Measurements from ENCODE around the genes KPNA2 and ABCA8.

DNA sequence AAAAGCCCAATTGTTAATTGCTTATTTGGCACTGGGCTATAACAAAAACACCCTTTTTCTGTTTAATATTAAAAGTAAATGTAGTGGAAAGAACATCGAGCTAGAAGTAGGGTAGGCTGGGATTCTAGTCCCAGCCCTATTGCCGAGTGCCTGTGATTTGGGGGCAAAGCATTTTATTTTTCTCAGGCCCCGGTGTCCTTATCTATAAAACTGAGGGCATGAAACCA is 60.4 kb upstream of the NOL11 start:
- PRO-cap: no peak

- PRO-cap: no peak
Measured at GRCh38 chr17:67853828-67854784, 28.8 kb downstream of the BPTF start.

DNA sequence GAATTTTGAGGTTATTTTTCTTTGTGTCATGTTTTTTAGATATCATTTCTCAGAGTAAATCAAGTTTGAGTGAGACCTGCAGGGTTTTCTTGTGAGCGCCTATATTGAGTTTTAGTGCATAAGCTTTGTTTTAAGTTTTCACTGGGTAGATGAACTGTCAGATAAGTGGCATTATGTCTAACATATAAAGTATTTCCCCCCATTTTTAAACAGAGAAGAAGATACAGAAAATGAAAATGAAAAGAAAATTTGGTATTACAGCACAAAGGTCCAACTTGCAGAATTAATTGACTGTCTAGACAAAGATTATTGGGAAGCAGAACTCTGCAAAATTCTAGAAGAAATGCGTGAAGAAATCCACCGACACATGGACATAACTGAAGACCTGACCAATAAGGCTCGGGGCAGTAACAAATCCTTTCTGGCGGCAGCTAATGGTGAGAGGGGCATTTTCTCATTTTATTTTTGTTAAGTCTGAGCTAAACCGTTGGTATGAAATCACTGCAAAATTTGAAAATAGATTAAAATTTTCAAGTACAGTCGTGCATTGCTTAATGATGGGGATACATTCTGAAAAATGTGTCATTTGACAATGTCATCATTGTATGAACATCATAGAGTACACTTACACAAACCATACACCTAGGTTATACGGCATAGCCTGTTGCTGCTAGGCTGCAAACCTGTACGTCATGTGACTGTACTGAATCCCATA is 41.1 kb downstream of the BPTF start:
- PRO-cap: no peak

DNA sequence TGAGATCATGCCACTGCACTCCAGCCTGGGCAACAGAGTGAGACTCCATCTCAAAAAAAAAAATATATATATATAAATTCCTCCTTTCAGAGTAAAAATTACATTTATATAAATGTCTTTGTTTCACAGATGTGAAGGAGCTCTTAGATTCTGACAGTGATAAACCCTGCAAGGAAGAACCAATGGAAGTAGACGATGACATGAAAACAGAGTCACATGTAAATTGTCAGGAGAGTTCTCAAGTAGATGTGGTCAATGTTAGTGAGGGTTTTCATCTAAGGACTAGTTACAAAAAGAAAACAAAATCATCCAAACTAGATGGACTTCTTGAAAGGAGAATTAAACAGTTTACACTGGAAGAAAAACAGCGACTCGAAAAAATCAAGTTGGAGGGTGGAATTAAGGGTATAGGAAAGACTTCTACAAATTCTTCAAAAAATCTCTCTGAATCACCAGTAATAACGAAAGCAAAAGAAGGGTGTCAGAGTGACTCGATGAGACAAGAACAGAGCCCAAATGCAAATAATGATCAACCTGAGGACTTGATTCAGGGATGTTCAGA is 85.4 kb downstream of the C17orf58 start:
- PRO-cap: no peak

DNA sequence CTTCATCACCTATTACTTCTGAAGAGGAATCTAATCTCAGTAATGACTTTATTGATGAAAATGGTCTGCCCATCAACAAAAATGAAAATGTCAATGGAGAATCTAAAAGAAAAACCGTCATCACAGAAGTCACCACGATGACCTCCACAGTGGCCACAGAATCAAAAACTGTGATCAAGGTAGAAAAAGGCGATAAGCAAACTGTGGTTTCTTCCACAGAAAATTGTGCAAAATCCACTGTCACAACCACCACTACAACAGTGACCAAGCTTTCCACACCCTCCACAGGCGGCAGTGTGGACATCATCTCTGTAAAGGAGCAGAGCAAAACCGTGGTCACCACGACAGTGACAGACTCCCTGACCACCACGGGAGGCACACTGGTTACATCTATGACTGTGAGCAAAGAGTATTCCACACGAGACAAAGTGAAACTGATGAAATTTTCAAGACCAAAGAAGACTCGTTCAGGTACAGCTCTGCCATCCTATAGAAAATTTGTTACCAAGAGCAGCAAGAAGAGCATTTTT is 83.7 kb downstream of the C17orf58 start:
- PRO-cap: no peak

- PRO-cap: unidirectional peak, plus-strand start at chr17:68035708; unidirectional peak, minus-strand start at chr17:68036255
Measured at GRCh38 chr17:68035627-68036722, at the start of gene KPNA2. TSS of gene KPNA2 (plus strand) at chr17:68035735.

DNA sequence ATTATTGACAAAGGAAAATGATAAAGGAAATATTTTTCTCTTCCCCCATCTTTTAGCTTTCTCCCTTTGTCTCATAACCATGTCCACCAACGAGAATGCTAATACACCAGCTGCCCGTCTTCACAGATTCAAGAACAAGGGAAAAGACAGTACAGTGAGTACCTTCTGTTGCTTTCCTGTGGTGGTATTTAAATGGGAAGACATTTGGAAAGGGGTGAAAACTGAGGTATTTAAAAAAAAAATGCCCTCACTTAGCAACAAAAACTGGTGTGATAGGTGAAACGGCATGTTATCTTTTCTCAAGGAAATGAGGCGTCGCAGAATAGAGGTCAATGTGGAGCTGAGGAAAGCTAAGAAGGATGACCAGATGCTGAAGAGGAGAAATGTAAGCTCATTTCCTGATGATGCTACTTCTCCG is 1.5 kb downstream of the KPNA2 start:
- PRO-cap: no peak

- PRO-cap: unidirectional peak, minus-strand start at chr17:68102526
Measured at GRCh38 chr17:68102304-68102922, 66.9 kb downstream of the KPNA2 start.

DNA sequence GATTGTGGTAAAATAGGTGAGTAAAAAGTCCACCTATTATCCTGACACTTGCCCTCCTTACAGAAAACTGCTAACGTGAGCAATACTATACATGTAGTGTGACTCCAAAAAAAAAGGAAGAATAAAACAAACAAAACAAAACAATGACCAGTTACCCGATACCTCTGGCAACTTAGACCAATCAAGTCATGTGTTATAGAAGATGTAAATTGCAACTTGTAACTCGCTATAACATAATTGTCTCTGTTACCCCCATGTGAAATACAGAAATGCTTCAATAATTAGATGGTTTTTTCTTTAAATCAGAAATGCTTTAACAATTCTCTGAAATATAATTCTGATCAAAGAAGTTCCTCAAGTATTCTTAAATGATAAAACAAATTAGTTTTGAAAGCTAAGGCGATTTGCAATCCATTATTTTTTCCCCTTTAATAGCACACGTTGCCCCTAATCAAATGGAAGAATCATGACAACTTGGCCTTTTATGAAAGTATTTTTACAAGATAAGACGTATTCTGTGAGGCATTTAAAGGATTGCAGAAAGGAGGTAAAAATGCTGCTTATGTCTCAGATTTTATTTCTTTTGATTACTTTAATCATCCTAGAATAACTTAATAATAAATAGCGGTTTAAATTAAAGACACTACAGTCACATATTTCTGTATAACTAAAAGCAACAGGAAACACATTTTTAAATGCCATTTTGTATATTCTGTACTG is 20.0 kb downstream of the AMZ2 start:
- PRO-cap: no peak

- PRO-cap: no peak
Measured at GRCh38 chr17:68319019-68319818, 27.9 kb downstream of the ARSG start.

GRCh38 chr17:68433981-68434389 is 23.3 kb downstream of the WIPI1 start:
- PRO-cap: no peak

- PRO-cap: no peak
Measured at GRCh38 chr17:68518036-68518319, 5.7 kb downstream of the PRKAR1A start.

GRCh38 chr17:68519833-68520339 is 7.7 kb downstream of the PRKAR1A start:
- PRO-cap: no peak

GRCh38 chr17:68525700-68525999 is 13.4 kb downstream of the PRKAR1A start:
- PRO-cap: no peak

- PRO-cap: no peak
Measured at GRCh38 chr17:68554519-68555164, 42.4 kb downstream of the PRKAR1A start.

DNA sequence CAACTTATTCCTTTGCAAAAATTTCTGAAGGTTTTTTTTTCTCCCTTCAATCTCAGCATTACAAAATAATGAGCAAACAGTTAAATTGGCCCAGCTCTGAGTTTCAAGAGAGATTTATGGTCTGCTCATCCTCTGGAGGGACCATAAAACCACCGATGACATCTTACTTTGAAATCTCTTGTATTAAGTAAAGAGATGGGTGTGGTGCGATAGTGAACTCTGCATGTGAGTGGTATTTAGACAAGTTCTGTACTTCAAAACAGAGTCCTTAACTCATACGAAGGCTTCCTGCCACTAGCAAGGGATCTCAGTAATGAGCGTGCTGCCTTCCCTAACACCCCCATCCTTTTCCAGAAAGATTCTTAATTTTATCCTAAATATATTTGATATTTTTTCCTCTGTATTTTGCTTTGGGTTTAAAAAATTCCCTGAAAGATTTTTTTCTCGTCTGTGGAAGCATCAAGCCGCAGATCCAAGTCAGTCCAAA is 2.0 kb downstream of the FAM20A start:
- PRO-cap: no peak

GRCh38 chr17:68612525-68613018 is 11.4 kb upstream of the FAM20A start:
- PRO-cap: no peak

DNA sequence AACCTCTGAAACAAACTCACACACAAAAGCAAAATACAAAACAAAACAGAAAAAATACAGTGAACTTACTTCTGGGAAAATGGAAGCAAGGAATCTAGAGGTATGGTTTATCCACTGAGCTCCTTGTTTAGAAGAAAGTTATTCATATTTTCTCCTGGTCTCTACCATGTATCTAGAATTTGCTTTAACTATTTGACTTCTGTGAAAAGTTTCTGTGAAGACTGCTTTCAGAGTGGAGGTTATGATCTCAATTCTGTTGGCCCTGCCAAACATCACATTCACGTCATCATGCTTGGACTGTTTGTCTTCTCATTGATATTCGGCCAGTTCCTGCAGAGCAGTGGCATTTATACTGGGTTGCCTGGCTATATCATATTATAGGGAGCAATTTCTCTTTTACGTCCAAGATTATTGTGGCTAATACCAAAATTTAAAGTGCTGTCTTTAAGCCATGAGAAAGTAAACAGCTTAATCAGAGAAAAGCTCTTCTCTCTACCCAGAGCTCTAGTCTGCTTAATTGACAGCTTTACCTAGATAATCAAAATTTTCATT is at the start of gene ABCA8:
Gene ABCA8, minus strand, starts transcription at position 243 of the 552 bp plus-strand sequence.
- PRO-cap: no peak

- PRO-cap: no peak
Measured at GRCh38 chr17:69227529-69227862, 1.1 kb downstream of the ABCA10 start.

DNA sequence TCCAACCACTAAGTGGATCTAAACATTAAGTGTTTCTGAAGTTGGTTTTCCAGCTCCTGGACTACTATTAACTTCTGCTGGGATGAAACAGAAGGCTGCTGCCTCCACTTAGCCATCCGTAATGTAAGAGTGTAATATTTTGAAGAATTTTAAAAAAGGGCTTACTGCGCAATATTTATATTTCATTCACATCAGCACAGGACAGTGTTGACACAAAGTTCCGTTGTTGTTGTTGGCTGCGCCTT is 167.7 kb upstream of the KCNJ16 start:
- PRO-cap: no peak

Data from colic lymph node (tissue), 1 donor.